Left lobe of liver (tissue), 1 donor: ENCODE measurements around a stretch of chr1.

DNA sequence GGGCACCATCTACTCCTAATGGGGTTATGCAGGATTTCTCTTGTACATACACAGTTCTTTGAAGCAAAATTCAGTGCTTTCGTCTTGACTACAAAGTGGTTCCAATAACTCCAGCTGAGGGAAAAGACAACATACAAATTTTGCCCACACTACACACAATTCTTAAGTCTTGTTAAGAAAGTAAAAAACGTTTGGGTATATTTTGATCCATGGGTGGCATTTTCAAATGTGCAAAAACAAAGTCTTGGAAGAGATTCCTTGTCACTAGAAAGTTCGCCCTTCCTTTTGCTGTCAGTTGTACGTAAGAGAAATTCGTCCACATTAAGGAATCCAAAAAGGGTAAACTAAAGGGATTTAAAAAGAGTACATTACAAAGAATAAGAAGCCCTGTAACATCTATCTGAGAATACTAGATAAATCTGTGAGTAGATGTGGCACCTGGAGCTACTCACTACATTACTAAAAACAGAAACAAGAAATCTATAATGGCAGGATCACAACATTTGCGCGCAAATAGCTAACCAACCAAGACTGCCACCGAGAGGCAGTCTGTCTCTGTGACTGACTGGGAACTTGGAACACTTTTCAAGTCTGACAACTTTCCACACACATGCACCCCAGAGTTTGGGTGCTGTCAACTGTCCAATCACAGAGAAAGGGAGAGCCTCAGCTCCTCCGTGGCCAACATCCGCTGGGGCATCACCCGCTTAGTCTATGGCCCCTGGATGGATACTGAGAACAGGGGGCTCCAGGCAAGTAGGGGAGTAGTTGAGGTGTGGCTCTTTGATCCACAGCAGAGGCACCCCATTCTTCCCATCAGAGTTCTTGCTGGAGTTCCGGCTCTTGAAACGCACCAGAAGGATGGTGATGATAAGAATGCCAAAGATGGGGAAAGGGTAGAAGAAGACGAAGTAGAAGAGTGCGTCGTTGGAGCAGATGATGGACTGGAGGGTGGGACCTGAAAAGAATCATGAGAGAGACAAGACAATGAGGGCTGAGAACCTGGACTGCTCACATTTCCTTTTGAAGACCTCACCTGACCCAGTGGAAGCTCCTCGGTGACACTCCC, 6.1 kb upstream of the CD58 start:
- PRO-cap = no peak

- PRO-cap = no peak
Observed at GRCh38 chr1:116737917-116738289, 16.3 kb upstream of the CD2 start.

GRCh38 chr1:116755231-116755651, 1.0 kb downstream of the CD2 start:
- PRO-cap = no peak

GRCh38 chr1:116769192-116769420, 14.9 kb downstream of the CD2 start:
- PRO-cap = no peak

- PRO-cap = no peak
Observed at GRCh38 chr1:116769445-116770280, 15.4 kb downstream of the CD2 start.

DNA sequence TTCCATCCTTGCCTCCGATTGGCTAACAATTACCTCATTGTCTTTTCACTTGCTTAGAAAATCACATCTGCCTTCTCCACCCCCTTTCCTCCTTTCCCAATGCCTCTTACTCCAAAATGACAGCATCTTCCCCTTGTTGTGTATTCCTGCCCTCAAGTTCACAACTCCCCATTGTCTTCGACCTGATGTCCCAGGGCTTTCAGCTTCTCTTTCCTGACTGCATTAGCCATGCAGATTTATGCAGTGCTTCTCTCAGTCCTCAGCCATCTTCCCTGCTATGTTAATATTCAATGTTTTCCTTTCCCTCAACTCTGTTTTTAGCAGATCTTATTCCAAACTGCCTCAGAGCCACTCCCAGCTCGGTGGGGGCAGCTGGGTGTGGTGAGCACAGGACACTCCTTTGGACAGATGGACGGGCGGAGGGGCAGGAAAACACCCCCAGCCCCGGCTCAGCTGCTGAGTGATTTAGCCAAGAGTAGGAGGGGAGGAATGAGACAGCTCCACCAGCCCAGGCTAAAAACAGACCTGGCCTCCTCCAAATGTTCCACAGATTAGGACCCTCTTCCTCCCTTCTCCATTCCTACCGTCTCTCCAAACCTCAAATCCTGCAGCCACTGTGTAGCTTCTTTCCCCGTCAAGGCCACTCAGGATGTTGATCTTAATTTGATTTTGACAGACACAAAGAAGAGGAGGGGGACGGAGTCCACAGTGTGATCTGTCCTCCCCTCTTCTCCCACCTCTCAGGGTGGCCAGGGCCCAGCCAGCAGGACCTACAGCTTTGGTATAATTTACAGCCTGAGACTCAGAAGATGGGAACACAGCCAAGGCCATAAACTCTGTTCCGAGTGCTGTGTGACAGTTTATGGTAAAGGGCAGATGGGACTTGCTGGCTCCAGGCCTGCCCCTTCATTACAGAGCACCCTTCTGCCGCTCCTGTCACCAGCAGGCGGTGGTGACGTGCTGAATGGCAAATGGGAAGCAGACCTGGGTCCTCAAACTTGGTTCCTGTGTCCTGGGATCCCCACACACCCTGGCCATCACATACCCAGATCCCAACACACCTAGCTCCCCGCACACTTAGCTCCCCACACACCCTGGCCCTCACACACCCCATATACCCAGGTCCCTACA, 71.3 kb downstream of the CD2 start:
- PRO-cap = no peak

DNA sequence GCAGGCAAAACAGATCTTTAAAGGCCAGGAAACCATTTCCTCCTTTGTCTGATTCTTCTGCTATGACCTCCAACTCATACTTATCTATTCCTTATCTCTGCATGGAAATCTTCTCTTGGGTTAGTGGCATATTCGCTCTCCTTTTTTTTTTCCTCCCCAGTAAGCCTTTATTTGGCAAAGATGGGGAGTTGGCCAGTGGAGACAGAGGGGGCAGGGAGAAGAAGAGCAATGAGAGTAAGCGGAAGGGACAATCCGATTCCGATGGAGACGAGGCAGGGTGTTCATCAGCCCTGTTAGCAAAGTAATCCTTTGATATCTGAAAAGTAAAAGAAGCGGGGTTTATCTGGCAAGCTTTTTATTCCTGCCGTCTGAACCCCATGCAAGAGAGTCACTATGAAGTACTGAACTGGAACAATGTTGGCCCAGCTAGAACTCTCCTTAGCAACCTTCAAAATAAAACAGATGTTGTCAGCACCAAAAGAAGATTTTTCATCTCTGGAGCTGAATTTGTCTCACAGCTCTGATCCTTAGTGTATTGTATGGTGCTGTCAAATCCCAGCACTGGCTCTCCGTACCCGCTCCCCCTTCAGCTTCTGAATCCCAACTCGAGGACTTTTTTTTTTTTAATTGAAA, 40.9 kb downstream of the PTGFRN start:
- PRO-cap = no peak

DNA sequence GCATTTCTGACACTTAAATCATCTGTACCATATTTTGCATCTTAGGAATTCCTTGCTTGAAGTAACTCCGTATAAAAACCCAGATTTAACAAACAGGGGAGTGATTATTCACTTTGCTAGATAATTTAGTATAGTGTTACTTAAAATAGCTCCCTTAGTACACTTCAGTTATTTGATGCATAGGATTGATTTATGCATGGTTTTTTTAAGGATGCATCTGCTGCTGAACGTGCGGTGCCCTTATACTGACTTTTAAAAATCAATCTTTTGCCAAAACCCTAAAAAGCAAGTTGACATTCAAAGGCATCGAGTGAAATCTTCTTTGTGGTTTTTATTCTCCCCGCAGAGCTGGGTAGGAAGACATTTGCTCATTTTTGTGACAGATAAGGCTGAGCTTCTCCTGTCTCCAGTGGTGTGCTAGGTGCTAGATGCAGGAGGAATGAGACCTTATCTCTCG, 15.3 kb upstream of the CD101 start:
- PRO-cap = no peak

DNA sequence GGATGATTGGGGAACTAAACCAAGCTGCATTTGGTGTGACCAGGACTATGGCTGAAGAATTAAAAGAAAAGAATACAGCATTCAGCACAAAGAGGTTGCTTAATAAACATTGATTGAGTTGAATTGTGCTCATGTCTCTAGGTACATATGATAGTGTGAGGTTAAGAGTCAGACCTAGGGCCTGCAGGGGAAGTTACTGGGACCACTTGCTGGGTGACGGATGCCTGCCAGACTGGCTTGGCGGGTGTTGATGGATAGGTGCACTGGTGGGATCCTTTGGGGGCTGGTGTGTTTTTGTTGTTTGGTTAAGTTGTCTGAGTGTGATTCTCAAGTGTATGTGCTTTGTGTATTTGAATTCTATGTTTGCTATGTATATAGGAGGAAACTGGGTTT, 1.7 kb downstream of the CD101 start:
- PRO-cap = no peak

DNA sequence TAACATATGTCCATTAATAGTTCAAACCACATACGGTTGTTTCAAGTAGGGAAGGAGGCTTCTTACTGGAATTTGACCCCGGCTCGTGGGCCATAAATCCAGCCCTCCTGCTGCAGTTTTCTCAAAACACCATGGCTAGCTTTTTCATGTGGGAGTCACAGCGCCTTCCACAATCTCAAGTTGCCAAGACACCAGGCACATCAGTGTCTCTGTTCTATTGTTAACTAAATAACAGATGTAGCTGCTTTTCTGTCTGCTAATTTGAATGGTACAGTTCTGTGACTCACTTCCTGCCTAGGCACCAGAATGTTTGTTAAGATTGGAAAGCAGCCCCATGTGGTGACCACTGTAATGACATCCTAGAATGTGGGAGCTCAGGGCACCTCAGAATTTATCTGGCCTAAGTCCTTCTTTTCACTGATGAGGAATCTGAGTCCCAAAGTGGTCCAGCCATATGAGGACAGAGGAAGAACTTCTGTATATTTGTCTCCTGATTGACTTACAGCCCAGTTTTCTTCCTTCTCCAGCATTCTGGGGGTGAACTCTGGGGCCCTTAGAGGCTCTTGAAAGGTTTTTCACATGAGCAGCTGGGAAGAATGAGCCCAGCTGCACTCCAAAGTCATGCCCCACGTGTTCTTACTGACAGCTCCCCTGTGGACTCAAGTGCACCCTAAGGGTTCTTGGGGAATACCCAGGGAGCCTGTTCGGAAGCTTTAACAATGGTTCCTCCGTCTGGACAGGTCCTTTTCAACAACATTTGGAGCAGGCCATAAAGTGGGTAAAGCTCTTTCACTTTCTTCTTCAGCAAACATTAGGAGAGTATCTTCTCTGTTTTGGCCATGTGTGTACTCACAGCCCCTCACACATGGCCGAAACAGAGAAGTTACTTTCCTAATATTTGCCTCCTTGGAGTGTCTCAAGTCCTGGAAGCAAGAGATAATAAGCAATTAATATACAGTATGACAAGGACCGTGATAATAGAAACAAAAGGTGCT, 27.4 kb downstream of the TRIM45 start:
- PRO-cap = no peak

- PRO-cap = no peak
Observed at GRCh38 chr1:117147749-117148626, 26.4 kb upstream of the TRIM45 start.

GRCh38 chr1:117363377-117364429, 3.5 kb upstream of the MAN1A2 start:
- PRO-cap = no peak

GRCh38 chr1:117367876-117368219, 599 bp downstream of the MAN1A2 start:
- PRO-cap = no peak

- PRO-cap = no peak
Observed at GRCh38 chr1:117623186-117624378, 17.7 kb downstream of the TENT5C start.

- PRO-cap = no peak
Observed at GRCh38 chr1:117899024-117899400, 30.4 kb downstream of the GDAP2 start.

DNA sequence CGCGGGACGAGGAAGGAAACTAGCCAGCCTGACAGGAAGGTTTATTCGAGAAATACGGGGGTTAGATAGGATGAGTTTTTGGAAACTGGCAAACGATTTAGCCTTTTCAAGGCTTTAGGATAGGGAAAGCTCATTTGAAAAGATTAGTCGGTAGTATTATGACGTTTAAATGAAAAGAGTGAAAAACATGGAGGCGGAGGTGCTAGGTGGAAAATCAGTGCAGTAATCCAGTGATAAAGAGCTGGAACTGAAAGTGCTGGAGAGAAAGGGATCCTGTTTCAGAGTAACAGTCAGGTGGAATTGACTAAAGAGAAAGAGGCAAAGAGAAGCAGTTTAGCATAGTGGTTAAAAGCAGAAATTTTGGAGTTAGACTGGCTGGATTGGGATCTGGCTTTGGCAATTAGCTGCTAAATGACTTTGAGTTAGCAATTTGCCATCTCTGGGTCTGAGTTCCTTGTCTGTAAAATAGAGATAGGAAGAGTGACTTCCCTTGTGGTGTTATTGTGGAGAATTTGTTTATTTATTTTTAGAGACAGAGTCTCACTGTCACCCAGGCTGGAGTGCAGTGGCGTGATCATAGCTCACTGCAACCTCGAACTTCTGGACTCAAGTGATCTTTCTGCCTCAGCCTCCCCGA, 1.0 kb downstream of the WDR3 start:
- PRO-cap = no peak

GRCh38 chr1:118291610-118292227, 106.7 kb upstream of the SPAG17 start:
- PRO-cap = no peak

GRCh38 chr1:119604972-119605419, 43.1 kb downstream of the ZNF697 start:
- PRO-cap = no peak

DNA sequence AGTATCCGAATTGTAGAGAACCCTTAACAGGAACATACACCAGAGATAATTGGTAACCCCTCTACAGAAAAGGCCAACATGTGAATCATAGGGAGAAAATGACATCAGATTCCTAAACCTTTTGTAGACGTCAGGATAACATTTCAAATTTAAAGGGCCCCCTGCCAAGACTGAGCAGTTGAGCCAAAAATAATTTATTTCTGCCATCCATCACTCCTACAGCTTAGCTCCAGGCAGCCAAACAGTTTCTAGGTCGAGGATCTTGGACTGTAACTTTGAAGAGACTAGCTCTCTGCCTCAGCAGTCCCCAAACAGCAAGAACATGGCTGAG, 21.2 kb downstream of the ZNF697 start:
- PRO-cap = no peak

DNA sequence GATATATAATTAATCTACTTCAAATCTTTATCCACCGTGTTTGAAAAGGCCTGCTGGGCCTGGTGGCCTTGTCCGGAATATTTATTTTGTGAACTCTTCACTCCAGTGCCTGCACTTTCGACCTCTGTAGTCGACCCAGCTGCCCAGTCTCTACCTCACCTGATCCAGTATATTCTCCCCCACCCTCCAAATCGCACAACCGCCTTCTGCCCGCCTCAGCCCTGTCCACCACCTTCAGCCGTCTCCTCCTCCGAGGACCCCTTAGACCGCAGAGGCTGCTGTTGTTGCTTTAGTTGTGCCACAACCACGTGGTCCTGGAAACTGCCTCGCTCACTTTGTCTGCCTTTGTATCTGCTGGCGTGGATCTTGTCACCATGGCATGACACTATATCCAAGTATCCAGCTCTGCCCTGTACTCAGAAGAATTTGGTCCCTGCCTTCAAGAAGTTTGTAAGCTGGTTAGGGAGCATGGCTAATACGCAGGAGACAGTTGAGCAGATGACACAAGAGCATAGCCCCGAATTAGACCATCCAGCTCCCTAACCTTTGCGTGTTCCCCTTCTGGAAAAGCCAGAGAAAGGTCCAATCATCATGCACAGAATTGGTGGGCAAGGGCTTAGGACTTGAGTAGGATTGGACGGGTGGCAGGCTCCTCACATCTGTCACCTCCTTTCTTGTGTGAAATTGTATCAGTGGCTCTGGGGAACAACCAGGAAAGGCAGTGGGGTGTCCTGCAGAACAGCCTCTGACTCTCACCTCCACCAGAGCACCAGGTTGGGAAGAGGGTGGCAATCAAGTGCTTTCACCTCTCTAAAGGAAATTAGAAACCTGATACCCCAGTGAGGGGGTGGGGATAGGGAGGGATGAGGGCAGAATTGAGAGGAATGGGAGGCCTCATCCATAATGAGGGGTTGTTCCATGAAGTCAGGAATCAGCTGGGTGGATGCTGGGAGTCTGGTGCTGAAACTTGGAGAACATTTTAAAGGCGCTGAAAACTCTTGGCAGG, 1.6 kb downstream of the PHGDH start:
- PRO-cap = bidirectional peak, plus-strand start at position 198 of the sequence, minus-strand start at position 83 of the sequence; unidirectional peak, minus-strand start at position 776 of the sequence